Hepatocyte (in vitro differentiated cells and primary cell): ENCODE measurements around the genes MAP3K19, R3HDM1 and UBXN4.

GRCh38 chr2:131681791-131682059 lies 154.0 kb downstream of the CCDC74A start:
- RAMPAGE, long total RNA = no peak
- RRBS = 30% methylated on average over 3 of the region's 9 CpGs

- RAMPAGE, long total RNA = no peak
- RRBS = no CpG with 5 or more reads among the region's 39 CpGs
Measured at GRCh38 chr2:131754395-131755027, 226.8 kb downstream of the CCDC74A start.

- RAMPAGE, long total RNA = no peak
- RRBS = no CpG with 5 or more reads among the region's 3 CpGs
Measured at GRCh38 chr2:132415155-132415749, 1.4 kb upstream of the GPR39 start.

DNA sequence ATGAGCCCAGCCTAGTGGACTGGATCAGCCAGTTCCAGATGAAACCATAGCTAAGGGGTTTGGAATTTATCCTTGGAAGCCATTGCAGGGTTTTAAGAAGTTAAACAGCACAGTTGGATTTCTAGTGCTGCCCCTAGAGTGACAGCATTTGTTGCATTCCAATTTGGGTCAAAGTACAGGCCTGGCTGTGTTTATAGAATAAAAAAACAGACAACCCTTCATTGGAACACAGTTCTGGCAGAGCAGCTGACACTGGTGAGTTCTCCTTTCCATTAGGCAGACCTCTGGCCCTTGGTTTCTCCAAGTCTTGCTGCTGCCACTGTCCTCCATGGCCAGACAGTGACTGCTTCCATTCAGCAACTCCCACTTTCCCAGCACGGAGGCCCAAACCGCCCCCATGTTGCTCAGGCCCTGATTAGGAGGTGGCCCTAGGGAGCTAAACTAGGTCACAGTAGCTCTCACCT lies 8.0 kb downstream of the GPR39 start:
- RAMPAGE, long total RNA = no peak
- RRBS = no CpG with 5 or more reads among the region's 2 CpGs

- RAMPAGE, long total RNA = no peak
- RRBS = no CpG with 5 or more reads among the region's 28 CpGs
Measured at GRCh38 chr2:133265165-133266106, 302.8 kb downstream of the NCKAP5 start.

DNA sequence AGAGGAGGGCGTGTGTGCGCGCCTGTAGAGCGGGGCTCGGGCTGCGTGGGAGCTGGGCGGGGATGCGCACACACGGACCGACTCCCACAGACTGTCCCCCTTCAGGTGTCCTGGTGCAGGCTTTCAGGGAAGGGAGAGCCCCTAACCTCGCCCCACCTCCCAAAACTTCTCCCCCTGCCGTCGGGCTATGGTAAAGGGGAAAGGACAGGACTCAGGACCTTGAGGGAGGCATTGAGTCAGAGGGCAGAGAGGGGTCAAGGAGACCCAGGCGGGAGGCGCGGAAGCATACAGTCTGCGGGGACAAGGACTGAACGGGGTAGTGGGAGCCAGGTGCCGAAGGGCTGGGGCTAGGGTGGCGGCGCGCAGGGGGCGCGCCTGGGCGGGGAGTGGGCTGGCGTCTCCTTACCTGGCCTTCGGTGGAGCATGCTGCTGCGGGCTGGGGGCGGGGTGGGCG lies 302.1 kb downstream of the NCKAP5 start:
- RAMPAGE, long total RNA = no peak
- RRBS = no CpG with 5 or more reads among the region's 30 CpGs

DNA sequence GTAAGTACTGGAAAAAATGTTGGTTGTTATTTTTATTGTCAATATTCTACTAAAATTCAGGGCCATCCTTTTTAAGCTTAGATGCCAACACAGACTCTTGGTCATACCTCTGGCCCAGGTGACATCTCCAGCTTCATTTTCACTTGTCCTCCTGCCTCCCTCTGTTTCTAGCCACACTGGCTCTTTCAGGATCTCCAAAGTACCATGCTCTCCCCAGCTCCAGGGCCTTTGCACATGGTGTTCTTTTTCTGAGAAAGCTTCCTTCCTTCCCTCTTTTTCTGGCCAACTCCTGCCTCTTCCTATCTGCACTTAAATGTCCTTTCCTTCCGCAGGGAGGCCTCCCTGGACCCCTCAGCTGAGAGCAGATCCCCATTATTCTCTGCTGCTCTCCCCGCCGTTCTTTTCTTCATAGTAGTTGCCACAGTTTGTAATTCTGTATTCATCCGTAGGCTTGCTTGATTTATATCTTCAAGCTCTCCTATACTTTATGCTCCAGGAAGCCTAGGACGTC lies 98.2 kb upstream of the MGAT5 start:
- RAMPAGE, long total RNA = no peak
- RRBS = no CpG with 5 or more reads among the region's 5 CpGs

DNA sequence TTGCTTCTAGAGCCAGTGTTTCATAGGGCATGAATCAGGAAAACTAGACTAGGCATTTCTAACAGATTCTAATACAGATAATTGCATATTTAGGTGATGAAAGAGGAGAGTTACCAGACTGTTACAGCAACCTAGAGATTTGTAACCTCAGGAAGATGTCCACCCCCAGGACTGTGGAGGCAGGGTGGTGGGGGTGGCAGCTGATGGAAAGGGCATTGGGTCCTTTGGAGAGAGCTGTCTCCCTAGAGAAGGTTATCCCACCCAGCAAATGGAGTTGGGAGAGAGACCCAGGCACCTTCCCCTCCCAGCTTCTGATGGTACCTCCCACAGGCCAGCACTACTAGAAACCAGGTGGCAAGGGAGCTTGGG lies 75.7 kb upstream of the MGAT5 start:
- RAMPAGE, long total RNA = no peak

DNA sequence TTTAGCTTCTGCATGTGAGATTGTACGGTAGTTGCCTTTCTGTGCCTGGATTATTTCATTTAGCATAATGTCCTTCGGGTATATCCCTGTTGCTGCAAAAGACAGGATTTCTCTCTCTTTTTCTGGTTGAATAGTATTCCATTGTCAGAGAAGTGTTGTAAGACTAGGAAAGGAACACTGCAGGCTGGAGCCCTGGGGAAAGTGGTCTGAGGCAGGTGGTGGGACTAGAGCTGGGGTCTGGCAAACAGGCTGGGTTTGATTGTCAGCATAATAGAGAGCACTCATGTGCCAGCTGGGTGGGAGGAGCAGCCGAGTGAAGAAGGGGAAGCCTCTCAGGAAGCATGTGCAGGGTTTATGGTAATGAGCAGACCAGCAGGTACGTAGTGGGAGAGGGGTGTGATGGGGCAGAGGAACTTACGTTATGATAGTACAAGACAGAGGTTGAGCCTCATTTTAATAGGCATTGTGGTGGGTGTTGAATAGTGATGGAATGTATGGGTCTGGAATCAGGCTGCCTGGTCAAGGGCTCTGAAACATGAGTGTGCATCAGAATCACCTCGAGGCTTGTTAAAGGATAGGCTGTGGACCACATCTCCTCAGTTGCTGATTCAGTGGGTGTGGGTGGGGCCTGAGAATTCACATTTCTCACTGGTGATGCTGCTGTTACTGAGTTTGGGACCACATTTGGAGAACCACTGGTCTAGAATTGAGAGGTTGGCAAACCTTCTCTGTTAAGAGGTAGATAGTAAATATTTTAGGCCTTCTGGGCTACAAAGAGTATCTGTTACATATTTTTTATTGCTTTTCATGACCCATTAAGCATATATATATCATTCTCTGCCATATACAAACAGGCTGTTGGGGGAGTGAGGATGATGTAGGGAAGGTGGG lies 1.7 kb upstream of the MGAT5 start:
- RAMPAGE, long total RNA = no peak
- RRBS = no CpG with 5 or more reads among the region's 6 CpGs

DNA sequence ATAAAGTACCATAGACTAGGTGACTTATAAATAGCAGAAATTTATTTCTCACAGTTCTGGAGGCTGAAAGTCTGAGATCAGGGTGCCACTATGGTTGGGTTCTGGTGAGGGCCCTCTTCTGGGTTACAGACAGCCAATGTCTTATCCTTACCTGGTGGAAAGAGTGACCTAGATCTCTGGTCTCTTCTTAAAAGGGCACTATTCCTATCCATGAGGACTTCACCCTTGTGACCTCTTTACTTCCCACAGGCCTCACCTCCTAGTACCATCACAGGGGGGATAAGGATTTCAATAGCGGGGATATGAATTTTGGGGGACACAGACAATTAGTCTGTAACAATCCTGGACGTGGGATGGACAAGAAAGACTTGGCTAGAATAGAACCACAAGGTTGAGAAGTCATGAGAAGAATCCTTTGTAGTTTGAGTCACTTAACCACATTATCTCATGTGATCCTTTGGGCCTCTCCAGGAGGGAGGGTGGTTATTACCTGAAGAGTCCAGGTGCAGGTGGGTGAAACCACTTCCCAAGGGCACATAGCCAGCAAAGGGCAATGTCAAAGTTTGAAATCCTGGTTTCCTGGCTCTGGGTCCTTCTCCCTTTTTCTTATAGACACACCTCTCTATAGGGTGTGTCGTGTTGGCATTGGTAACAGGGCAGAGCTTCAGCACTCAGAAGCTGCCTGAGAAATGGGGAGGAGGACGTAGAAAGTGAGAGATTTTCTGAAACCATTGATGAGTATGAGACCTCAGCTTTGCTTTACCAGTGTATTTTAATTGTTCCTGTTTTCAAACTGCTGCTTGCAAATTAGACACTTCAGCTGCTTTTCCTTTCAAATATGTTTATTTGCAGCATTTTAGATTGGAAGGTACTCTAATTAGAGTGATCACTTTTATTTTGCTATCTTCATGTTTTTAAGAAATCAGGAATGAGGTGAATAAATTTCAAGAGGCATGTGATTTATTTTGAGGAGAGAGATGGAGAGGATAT lies 137.8 kb downstream of the MGAT5 start:
- RAMPAGE, long total RNA = no peak
- RRBS = no CpG with 5 or more reads among the region's 4 CpGs

DNA sequence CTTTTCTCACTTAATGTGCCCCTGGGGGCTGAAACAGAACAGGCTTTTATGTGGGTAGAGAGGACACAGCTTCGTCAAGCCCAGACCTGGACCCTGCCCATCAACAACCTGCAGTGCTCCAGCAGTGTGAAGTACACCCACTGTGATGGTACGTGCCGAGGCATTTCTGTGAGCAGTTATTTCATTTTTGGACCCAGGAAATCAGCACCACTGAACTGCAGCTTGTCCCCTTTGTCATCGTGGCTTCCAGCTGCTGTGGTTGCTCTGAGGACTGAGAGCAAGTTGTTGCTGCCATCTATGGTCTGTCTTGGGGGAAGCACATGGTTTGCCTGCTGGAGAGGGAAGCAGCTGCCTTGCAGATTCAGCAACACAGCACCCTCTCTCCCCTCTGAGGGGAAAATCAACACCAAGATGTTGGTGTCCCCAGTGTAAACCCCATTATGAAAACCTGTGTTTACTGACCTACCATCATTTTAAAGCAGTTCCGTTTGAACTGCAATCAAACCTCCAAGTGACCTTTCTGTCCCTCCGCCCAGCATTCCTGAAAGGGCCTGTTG lies 158.1 kb downstream of the MGAT5 start:
- RAMPAGE, long total RNA = no peak
- RRBS = no CpG with 5 or more reads among the region's 6 CpGs

DNA sequence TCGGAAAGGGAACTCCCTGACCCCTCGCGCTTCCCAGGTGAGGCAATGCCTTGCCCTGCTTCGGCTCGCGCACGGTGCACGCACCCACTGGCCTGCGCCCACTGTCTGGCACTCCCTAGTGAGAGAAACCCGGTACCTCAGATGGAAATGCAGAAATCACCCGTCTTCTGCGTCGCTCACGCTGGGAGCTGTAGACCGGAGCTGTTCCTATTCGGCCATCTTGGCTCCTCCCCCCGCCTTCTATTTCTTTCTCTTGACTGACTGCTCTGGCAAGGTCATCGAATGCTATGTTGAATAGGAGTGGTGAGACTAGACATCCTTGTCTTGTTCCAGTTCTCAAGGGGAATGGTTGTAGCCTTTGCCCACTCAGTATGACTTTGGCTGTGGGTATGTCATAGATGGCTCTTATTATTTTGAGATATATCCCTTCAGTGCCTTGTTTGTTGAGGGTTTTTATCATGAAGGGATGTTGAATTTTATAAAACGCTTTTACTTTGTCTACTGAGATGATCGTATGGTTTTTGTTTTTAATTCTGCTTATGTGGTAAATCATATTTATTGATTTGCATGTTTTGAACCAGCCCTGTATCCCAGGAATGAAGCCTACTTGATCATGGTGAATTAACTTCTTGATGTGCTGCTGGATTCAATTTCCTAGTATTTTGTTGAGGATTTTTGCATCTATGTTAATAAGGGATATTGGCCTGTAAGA lies 62.3 kb downstream of the TMEM163 start:
- RAMPAGE, long total RNA = no peak
- RRBS = no CpG with 5 or more reads among the region's 20 CpGs

- RAMPAGE, long total RNA = no peak
- RRBS = no CpG with 5 or more reads among the region's 10 CpGs
Measured at GRCh38 chr2:134669937-134670844, 48.6 kb downstream of the TMEM163 start.

DNA sequence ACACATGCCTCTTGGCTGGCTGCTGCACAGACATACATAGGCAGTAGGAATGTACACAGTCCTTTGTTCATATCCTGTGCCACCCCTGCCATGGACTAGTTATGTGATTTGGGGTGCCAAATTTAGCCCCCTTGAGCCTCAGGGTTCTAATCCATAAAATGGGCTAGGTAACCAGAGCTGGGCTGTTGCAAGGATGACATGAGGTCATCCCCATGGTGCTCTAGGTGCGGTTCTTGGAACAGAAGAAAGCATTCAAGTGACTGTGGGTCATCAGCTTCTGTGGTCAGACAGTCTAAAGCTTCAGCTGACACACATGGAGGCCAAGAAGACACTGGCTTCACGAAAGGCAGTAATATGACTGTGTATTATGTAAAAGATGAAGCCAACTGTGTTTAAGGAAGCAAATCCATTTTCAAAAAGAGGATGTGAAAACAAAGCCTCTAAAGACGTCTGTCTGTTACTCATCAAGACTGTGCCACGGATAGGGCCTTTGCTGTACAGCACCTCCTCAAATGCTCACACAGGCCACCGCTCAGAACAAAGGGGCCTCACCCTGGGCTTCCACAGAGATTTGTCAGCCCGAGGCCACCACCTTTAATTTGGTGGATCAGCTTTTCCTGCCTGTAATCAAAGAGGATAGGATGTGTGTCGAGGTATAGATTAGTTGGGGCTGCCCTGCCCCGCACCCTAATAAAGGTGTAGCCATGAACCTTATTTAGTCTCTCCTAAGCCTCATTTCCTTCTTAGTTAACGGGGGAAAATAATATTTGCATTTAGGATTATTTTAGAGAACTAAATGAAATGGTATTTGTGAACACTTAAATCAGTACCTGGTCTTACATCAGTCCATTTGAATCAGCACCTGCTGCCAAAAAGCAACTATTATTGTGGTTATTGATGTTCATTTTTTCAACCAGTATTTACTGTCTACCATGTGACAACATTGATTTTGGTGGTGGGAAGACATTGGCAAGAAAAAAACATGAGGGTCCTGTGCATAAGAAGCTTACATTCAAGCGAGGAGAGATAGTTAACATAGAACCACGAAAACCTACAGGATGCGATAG lies 21.2 kb upstream of the TMEM163 start:
- RAMPAGE, long total RNA = no peak
- RRBS = no CpG with 5 or more reads among the region's 12 CpGs

GRCh38 chr2:135047264-135047752 lies at the start of gene MAP3K19:
Gene MAP3K19, minus strand, starts transcription at chr2:135047447.
- RAMPAGE, long total RNA = no peak
- RRBS = no CpG with 5 or more reads among the region's 1 CpG

GRCh38 chr2:135531344-135532207 lies at the start of gene R3HDM1:
Gene R3HDM1, plus strand, starts transcription at chr2:135531484.
- RAMPAGE, long total RNA = no peak
- RRBS = 2% methylated on average over 31 of the region's 69 CpGs

DNA sequence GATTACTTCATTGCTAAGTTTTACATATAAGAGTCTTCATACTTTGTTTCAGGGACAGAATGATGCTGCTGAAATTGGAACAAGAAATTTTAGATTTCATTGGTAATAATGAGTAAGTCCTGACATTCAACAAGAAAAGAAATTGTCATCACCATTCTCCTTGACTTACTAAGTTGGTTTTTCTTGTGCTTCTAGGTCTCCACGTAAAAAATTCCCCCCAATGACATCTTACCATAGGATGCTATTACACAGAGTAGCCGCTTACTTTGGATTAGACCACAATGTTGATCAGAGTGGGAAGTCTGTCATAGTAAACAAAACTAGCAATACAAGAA lies 100.3 kb downstream of the R3HDM1 start:
- RAMPAGE, long total RNA = no peak
- RRBS = no CpG with 5 or more reads among the region's 2 CpGs

DNA sequence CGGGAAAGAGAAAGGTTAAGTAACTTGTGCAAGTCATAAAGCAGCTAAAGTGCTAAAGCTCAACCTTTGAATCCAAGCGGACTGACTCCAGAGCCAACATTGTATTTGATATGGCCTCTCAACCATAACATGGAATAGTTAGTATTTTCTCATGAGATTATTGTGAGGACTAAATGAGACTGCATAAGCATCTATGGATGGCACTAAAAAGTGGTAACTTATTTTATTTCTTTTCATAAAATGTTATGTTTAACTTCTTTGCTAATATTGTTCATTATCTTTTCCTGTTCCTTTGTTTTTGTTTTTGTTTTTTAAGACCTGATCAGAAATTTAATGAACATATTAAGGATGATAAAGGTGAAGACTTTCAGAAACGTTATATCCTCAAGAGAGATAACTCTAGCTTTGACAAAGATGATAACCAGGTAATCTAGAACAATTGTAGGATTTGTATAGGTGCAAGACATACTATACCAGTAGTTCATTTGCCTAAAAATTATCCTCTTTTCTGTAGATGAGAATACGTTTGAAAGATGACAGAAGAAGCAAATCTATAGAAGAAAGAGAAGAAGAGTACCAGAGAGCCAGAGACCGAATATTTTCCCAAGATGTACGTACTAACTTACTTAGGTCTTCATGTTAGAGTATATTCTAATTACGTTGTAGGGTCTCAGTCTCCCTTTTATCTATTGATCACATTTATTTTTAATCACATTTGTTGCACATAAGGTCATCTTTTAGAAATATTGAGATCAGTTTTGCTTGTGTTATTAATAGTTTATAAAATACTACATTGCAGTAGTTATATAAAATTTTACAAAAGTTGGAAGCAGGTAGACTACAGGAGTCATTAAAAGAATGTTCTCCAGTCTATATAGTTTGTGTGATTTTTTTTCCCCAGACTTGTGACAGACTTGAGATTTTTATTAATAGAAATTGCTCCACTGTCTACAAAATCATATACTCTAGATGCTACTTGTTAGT lies 104.6 kb downstream of the R3HDM1 start:
- RAMPAGE, long total RNA = no peak
- RRBS = no CpG with 5 or more reads among the region's 7 CpGs

GRCh38 chr2:135741408-135742433 lies at the start of gene UBXN4:
Gene UBXN4, plus strand, starts transcription at chr2:135741855.
- RAMPAGE, long total RNA = no peak
- RRBS = 1% methylated on average over 42 of the region's 106 CpGs

- RAMPAGE, long total RNA = no peak
- RRBS = no CpG with 5 or more reads among the region's 1 CpG
Measured at GRCh38 chr2:135983662-135984167, 1.7 kb downstream of the DARS1 start.